Measurements from ENCODE around the genes KRT12, KRTAP2-2, KRTAP4-2, KRTAP9-8, KRT34 and KRT16.

DNA sequence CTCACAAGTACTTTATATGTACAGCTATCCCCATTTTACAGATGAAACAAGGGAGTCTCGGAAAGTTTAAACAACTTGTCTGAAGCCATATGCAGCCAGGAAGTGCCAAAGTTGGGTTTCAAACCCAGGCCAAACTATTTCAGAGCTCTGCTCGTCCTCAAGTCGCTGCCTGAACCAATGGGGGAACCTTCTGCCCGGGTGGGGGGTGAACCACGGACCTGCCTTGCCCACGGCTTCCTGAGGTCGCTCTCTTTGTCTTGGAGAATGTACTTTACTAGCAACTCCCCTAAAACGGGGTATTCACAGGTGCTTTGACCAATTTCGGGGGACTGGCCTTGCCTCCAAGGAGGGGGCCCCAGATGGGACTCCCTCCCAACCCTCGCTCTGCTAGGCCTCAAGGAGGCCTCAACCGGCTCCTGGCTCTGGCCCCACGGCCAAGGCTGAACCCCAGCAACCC is 355 bp downstream of the SMARCE1 start:
- PRO-cap, 7 experiments, result peak in 2 of 7 experiments; most common plus-strand start position 142 of the sequence (in 2); most common minus-strand start position 104 of the sequence (in 2)

DNA sequence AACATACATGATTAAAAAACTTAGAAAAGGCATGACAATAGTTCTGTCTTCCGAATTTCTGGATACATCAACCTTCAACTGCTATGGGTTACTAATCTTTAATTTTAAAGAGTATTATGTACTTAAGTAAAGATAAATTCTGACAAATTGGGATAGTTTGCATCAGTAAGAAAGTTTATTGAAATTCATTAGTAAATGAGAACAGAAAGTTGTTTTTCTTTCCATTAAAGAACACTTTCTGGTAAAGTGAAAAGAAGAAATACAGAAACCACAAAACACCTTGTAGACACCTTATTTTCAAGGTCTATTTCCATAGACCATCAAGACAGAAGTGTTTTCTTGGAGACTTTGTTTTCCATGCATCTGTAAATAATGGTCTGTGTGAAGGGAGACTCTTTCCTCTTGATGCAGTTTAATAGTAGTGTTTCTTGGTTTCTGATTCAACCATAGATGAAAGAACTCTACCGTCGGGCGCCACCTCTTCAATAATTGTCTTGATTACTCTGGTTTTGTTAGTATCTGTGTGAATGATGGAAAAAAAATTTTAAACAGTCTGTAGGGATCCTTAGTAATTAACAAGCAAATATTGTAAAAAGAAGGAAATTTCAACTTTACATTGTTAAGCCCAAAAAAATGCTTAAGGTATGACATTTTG is 4.3 kb downstream of the KRT10 start:
- PRO-cap, 7 experiments, result peak in 1 of 7 experiments; most common plus-strand start position 447 of the sequence (in 1)

GRCh38 chr17:40827955-40828640 is 5.7 kb upstream of the KRT10 start:
- PRO-cap, 7 experiments, result no peak in any of the 7 experiments

- PRO-cap, 7 experiments, result no peak in any of the 7 experiments
Measured at GRCh38 chr17:40828641-40829041, 6.2 kb upstream of the KRT10 start.

- PRO-cap, 7 experiments, result no peak in any of the 7 experiments
Measured at GRCh38 chr17:40867211-40867650, at the start of gene KRT12. TSS of gene KRT12 (minus strand) at chr17:40867223.

GRCh38 chr17:40900521-40901369 is 15.7 kb upstream of the KRT20 start:
- PRO-cap, 7 experiments, result no peak in any of the 7 experiments

- PRO-cap, 7 experiments, result no peak in any of the 7 experiments
Measured at GRCh38 chr17:40958096-40958921, 8.4 kb downstream of the KRT39 start.

DNA sequence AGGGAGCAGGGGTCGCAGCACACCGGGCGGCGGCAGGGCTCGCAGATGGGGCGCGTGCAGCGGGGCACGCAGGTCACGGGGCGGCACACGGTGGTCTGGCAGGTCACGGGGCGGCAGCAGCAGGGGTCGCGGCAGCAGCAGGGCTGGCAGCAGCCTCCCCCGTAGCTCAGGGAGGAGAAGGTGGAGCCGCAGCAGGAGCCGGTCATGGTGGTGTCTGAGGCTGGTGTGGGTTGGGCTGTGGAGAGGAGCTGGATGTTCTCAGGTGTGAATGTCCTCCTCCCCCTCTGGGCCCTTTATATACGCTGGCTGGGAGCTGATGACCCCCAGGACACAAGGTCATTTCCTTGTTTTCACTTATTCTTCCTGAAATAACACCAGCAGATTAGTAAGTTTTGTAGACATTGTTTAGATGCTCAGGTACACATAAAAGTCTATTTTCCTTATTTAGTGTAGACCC is at the start of gene KRTAP2-2:
KRTAP2-2 (minus strand) TSS at position 225 of the 457 bp plus-strand sequence.
- PRO-cap, 7 experiments, result no peak in any of the 7 experiments

GRCh38 chr17:41177998-41178353 is at the start of gene KRTAP4-2:
TSS of gene KRTAP4-2 (minus strand) at chr17:41178221.
- PRO-cap, 7 experiments, result no peak in any of the 7 experiments

DNA sequence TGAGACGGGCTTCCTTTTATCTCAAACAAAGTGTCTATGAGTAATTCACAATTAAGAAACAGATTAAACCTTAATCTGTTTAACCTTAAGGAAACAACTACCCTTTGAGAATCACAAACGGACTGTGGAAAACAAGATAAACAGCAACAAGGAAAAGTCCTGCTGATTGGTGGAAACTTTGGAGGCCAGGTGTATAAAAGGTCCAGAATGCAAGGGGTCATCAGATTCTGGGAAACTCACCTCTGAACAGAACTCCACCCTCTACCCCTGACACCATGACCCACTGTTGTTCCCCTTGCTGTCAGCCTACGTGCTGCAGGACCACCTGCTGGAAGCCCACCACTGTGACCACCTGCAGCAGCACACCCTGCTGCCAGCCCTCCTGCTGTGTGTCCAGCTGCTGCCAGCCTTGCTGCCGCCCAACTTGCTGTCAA is at the start of gene KRTAP9-8:
KRTAP9-8 (plus strand) TSS at position 223 of the 434 bp plus-strand sequence.
- PRO-cap, 7 experiments, result no peak in any of the 7 experiments

DNA sequence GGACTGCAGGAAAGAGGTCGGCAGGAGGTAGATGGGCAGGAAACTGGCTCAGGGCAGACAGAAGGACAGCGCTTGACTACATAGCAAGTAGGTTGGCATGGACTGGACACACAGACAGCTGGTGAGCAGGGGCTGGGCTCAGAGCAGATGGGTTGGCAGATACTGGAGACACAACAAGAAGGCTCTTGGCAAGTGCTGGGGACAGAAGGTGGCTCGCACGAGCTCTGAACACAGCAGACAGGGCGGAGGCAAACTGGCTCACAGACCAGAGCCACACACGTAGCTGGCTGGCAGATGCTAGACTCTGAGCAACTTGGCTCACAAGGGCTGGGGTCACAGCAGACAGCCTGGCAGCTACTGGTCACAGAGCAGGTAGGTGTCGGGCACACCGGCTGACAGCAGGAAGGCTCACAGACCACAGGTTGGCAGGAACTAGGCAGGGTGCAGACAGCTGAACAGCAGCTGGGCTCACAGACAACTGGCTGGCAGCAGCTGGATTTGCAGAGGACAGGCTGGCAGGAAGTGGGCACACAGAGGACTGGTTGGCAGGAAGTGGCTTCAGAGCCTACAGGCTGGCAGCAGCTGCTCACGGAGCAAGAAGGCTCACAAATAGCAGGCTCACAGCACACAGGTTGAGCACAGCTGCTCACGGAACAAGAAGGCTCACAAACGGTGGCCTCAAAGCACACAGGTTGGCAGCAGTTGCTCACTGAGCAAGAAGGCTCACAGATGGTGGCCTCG is 767 bp downstream of the KRTAP16-1 start:
- PRO-cap, 7 experiments, result peak in 6 of 7 experiments; most common plus-strand start position 413 of the sequence (in 5); most common minus-strand start position 306 of the sequence (in 6)

DNA sequence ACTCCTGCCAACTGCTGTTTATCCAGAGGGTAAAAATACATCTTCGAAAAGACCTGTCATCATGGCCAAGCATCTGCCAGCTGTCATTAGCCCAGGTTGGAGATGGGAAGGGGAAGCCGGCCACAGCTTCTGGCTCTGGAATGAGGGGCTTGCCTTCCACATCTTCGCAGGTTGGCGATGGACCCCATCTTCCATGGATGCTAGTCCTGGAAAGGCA is 266 bp upstream of the KRTAP17-1 start:
- PRO-cap, 7 experiments, result no peak in any of the 7 experiments

DNA sequence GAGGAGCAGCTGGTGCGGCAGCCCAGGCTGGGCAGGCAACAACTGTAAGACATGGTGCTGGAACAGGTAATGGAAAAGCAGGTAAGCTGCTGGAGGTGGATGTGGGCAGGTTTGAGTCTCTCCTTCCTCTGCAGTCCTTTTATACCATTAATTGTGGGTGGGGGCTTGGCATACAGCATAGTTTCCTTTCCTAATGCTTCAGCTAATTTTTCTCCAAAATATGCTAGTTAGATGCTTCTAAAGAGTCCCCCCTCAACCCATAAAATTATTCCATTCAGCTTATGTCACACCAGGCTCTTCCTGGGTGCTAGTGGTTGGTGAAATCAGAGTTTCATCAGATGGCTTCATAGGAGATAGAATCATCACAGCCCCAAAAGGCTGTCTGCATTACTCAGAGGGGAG is at the start of gene KRT34:
KRT34 (minus strand) TSS at position 113 of the 402 bp plus-strand sequence.
- PRO-cap, 7 experiments, result no peak in any of the 7 experiments

DNA sequence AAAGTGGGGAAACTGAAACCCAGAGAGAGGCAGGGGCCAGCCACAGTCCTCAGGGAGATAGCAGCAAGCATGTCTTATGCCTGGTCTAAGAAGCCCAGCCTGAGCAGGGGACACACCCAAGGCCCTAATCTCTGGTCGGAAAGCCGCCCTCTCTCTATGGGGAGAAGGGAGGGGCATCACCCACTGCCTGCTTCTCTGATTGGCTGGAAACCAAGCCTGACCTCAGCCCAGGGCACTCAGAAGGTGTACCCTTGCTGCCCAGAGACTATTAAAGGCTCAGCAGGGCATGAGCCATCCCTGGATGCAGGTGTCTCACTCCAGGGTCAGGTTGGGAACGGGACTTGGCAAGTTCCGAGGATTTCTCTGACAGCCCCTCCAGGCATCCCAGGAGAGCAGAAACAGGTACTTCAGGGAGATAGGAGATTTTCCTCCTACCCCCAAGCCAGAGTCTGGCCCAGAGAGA is 5.8 kb upstream of the KRT13 start:
- PRO-cap, 7 experiments, result no peak in any of the 7 experiments

GRCh38 chr17:41530839-41531234 is 2.7 kb upstream of the KRT19 start:
- PRO-cap, 7 experiments, result no peak in any of the 7 experiments

DNA sequence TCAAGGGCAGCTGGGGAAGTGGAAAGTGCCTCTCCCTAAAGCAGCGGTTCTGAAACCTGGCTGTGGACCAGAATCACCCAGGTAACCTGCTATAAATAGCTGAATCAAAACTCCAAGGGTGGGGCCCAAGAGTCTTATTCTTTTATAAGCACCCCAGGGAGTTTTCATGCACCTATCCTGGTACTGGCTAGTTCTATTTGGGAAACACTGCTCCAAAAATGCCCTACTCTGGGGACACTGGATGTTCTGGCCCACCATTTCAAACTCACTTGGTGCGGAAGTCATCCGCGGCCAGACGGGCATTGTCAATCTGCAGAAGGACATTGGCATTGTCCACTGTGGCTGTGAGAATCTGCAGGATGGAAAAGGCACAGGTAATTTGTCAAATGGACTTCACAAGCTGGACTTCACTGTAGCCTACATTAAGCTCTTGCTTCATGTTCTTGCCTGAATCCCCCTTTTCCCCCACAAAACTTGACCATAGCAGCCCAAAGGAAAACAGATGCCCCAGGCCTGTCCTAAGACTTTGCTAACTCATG is 1.9 kb downstream of the KRT14 start:
- PRO-cap, 7 experiments, result no peak in any of the 7 experiments

DNA sequence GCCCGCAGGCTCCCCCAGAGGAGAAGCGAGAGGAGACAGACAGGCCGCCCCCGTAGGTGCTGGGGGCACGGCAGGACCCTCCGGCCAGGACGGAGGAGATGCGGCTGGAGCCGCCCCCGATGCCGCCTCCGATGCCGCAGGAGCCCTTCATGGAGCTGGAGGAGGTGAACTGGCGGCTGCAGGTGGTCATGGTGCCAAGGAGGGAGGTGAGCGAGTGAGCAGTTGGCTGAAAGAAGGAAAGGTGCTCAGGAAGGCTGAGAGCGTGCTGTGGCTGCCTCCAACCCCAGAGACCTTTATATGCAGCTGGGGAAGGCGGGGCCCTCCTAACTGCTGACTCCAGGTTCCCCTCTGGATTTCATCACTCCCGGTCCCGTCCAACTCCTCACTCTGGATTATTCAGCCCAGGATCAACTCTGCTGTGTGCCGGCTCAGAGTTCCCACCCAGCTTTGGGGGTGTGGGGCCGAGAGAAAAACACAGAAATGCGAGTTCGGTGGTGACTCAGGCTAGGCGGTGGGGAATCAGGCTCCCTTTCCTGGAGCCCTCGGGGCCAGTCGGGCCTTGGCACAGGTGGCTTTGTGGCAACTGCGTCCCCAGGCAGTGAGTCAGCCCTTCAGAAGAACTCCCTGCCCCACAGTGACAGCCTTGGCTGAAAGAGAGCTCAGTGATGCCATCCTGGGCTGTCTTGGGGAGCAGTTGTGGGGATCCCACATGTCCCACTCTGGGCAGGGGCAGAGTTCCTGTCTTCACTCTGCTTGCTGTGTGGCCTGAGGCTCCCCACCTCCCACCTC is at the start of gene KRT16:
KRT16 (minus strand) TSS at position 269 of the 789 bp plus-strand sequence.
- PRO-cap, 7 experiments, result no peak in any of the 7 experiments

DNA sequence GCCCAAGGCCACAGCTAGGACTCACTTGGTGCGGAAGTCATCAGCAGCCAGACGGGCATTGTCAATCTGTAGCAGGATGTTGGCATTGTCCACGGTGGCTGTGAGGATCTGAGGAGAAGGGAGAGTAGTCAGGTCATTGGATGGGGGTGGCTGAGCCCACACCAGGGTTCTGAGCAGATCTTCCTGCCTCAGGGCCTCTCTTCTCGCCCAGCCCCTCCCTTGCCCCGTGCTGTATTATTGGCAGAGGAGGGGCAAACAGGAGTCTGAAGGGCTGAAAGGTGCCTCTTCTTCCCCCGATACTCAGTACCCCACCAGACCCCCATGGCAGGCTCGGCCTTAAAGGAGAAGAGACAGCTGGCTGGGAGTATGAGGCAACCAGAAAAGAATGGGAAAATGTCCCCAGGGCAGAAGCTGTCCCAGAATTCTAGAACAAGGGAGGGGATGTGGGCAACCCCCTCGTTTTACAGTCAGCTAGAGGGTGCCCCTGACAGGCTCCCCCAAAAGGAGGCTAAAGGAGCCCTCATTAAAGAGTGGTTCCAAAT is 1.4 kb downstream of the KRT17 start:
- PRO-cap, 7 experiments, result no peak in any of the 7 experiments

DNA sequence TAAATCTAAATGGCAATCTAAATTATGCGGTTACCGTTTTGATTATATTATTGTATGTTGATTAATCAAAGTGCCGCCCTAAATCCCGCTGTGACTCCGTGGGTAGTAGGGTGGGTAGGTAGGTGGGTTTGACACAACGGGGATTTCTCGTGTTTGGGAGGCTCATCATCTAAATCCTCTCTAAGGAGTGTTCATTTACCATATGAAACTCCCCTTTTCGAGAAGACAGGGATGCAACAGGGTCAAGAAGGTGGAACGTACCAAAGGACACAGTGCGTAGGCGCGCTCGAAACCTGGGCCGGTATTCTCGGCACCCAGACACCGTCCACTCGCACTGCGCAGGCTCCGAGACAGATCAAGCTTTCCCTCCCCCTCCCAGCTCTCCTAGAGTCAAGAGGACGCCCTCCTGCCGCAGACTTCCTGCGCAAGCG is 363 bp upstream of the EIF1 start:
- PRO-cap, 7 experiments, result peak in 7 of 7 experiments; most common plus-strand start position 131 of the sequence (in 2); most common minus-strand start position 331 of the sequence (in 7)

- PRO-cap, 7 experiments, result no peak in any of the 7 experiments
Measured at GRCh38 chr17:41908818-41909366, 9.9 kb downstream of the ACLY start.